Mesothelial cell of epicardium (in vitro differentiated cells): Measurements from ENCODE around the genes GPATCH3 and SLC9A1.

GRCh38 chr1:26690465-26691227, 5.2 kb upstream of the ARID1A start:
- PRO-cap = no peak

DNA sequence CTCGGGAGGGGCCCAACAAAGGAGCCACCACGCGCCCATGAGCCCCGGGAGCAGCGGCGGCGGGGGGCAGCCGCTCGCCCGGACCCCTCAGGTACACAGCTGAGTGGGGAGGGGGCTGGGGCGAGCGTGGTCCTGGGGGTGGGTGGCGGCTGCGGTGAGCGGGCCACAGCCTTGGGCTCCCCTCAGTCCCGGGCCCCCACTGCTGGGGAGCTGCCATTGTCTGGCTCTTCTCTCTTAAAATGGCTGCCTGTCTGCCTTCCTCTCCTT, 1.6 kb downstream of the ARID1A start:
- PRO-cap = no peak

DNA sequence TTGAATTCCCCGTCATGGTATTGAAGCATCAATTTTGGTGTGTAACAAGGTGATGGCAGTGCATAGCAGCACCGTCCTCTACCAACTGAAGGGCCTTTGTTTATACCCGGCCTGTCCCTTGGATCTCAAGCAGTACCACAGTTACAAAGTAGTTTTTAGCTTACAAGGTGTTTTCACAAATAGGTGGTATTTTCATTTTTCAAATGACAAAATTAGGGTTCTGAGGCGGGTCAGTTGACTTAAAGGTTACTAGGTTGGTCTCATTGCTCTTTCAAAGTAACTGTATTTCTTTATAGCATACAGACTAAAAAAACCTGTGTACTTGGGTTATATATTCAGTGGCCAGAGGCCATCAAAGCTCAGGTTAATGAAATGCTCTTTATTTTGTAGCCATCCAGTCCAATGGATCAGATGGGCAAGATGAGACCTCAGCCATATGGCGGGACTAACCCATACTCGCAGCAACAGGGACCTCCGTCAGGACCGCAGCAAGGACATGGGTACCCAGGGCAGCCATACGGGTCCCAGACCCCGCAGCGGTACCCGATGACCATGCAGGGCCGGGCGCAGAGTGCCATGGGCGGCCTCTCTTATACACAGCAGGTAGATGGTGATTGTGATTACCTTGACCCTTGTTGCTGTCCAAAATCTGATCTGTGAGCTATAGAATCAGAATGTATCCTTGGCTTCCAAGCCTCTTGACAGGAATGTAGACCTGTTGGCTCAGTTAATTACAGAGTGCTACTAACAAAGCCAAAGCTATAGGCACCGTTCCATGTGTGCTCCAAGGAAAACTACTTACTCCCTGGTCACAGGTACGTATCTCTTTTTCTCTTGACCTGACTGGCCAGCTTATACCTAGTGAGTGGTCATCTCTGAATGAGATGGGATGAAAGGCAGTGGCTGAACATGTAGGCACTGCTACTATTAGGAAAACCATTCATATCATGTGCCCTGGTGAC, 33.7 kb downstream of the ARID1A start:
- PRO-cap = no peak

GRCh38 chr1:26731099-26731769, 35.4 kb downstream of the ARID1A start:
- PRO-cap = no peak

DNA sequence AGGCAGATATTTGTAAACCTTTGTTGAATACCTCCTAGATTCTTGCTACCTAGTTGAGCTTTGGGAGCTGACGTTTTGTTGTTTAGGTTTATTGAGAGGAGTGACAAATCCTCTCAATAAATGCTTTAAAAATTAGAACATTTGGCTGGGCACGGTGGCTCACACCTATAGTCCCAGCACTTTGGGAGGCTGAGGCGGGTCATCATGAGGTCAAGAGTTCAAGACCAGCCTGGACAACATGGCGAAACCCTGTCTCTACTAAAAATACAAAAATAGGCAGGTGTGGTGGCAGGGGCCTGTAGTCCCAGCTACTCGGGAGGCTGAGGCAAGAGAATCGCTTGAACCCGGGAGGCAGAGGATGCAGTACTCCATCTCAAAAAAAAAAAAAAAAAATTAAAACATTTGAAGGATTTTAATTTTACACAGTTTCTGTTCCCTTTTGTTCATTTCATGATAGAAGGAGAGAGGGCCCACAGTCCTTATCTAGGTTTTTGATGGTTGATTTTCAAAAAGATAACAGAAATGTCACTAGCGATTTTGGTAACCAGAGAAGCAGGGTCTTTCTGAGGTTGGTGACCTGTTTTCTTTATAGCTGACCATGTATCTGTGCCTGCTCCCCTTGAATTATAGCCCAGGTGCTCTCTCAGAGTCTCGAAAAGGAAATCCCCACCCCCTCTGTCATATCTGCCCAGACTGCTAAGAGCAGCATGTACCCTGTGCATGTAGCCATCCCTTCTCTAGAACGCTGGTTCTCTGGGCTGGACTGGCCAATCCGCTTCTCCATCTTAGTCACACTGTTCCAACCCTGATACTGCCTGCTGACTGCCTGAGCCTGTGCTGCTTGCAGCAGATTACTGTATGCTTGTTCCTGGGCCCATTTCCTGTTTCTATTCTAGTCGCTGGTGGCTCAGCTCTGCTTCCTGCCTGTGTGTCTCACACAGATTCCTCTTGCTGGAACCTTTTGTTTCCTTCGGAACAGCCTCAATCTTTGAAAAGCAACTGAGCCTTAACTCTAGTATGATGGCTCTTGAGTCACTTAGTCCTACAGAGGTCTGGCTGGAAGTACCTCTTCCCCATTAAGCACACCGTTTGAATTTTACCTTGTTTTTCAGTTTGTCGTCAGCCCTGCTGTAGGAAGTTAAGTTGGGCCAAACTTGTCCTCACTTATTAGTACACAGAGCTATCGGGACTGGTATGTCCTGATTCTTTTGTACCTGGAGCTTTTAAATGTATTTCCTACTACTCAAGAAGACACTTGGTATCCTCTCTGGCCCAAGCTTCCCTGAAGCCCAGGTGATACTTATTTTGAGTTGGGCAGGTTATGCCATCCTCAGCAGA, 43.9 kb upstream of the PIGV start:
- PRO-cap = no peak

DNA sequence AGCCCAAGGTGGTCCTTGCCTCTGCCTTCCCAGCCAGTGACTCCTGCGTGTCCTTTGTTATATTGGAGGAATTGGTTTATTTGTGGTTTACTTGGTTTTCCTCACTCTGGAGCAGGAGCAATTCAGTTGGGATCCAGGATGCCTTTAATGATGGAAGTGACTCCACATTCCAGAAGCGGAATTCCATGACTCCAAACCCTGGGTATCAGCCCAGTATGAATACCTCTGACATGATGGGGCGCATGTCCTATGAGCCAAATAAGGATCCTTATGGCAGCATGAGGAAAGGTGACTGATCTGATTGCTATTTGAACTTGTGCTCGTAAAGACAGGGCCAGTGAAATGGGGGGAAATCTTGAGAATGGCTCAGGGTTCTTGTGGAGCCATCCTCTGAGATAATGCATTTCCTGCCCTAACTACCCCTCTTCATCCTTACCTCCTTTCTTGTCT, 15.0 kb upstream of the PIGV start:
- PRO-cap = no peak

DNA sequence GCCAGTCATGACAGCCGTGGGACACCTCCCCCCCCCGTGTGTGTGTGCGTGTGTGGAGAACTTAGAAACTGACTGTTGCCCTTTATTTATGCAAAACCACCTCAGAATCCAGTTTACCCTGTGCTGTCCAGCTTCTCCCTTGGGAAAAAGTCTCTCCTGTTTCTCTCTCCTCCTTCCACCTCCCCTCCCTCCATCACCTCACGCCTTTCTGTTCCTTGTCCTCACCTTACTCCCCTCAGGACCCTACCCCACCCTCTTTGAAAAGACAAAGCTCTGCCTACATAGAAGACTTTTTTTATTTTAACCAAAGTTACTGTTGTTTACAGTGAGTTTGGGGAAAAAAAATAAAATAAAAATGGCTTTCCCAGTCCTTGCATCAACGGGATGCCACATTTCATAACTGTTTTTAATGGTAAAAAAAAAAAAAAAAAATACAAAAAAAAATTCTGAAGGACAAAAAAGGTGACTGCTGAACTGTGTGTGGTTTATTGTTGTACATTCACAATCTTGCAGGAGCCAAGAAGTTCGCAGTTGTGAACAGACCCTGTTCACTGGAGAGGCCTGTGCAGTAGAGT, 6.9 kb upstream of the PIGV start:
- PRO-cap = no peak

DNA sequence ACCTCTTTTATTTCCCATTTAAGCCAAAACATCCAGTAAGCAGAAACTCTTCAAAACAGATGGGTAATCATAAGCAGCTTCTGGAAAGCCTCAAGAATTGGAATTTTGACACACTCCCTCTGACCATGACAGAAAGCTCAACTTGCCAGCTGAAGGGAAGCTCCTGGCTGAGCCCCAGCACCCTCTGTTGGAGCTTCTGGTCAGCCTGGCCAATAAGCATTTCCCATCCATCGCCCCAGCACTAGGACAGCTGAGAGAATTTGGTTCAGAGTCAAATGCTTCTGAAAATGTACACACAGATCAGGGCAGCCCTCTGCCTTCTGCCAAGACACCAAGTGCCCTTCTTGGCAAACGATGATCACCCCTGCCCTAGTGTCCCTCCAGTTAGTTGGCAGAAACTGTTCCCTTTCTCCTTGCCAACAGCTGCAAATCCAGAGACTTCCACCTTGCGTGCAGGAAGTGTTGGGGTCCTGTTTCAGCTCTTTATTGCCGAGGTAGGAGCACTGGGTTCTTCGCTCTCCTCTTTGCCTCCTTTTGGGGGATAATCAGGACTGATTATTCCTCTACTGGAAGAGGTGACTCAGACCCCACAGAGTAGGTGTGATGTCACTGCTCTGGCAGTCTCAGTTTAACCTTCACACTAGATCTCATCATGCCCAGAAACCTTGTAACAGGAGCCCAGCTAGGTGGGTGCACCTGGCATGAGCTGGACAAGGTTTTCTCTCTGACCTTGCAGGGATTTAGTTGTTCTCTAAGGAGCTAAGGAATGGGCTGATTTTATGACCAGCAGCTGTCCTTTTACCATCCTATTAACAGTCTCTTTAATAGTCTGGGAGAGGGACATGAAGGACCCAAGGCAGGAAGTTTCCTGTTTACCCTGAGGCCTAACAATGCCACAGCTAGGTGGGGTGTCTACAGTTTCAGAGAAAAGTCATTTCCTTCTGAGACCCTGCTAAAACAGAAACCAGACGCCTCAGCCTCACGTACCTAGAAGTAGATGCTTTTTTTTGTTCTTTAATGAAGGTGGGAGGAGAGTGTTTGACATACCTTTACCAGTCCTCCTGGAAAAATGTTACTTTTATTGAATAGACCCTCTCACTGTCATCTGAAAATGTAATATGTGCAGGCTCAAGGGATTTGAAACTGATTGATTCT, 12.1 kb downstream of the PIGV start:
- PRO-cap = no peak

GRCh38 chr1:26824538-26824986, 1.9 kb upstream of the ZDHHC18 start:
- PRO-cap = no peak

- PRO-cap = no peak
Observed at GRCh38 chr1:26832285-26832976, 5.9 kb downstream of the ZDHHC18 start.

GRCh38 chr1:26864546-26865622, 1.9 kb downstream of the SFN start:
- PRO-cap = bidirectional peak, plus-strand start at chr1:26865385, minus-strand start at chr1:26865089

DNA sequence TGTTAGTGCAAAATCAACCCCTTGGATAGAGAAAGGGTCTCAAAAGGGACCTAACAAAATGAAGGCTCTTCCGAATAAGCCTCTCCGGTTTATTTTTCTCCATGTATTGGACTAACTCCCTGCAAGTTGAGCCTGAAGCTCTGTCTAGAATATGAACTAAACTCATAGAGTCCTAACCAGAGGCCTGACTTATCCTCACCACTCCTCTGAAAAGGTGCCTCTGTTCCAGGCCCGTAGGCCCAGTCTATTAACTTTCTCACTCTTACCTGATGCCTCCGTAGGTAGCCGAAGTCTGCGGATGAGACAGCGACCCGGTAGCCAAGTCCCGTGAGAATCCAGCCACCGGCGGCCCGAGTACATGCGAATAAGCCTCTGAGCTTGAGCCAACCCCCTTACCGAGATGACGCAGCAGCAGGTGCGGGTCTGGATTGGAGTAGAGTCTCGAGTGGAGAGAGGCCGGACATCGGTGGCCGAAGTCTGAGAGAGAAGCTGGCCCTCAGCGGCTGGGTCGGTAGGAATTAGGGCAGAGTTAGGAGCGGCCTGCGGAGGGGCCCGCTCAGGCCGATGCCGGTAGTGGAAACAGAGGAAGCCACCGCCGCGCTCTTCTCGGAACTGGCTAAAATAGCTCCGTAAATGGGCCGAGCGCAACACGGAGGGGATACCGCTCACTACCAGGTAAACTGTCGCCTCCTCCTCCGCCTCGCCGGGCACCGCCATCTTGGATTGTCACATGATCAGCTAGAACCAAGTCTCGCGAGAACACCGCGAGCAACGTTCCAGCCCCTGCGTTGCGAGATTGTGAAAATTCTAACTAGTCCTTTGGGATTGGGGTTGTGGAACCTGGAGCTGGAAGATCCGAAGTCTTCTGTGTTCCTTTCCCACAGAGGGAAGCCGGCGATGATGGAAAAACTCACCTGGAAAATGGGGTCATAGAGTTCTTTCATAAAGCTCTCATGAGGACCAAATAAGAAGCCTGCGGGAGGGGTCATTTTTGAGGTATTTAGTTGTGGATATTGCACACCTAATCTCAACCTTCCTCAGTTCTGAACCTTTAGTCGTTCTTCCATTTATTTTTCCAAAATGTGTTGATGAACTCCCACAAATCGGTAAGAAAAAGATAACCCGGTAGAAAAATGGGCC, at the start of gene GPATCH3:
Gene GPATCH3, minus strand, starts transcription at position 742 of the 1,140 bp plus-strand sequence.
- PRO-cap = bidirectional peak, plus-strand start at position 473 of the sequence, minus-strand start at position 366 of the sequence; bidirectional peak, plus-strand start at position 822 of the sequence, minus-strand start at position 728 of the sequence

- PRO-cap = no peak
Observed at GRCh38 chr1:26945105-26946163, 14.8 kb downstream of the KDF1 start.

GRCh38 chr1:27012277-27012658, 382 bp downstream of the TENT5B start:
- PRO-cap = no peak

GRCh38 chr1:27099013-27100218, 55.5 kb downstream of the SLC9A1 start:
- PRO-cap = no peak

DNA sequence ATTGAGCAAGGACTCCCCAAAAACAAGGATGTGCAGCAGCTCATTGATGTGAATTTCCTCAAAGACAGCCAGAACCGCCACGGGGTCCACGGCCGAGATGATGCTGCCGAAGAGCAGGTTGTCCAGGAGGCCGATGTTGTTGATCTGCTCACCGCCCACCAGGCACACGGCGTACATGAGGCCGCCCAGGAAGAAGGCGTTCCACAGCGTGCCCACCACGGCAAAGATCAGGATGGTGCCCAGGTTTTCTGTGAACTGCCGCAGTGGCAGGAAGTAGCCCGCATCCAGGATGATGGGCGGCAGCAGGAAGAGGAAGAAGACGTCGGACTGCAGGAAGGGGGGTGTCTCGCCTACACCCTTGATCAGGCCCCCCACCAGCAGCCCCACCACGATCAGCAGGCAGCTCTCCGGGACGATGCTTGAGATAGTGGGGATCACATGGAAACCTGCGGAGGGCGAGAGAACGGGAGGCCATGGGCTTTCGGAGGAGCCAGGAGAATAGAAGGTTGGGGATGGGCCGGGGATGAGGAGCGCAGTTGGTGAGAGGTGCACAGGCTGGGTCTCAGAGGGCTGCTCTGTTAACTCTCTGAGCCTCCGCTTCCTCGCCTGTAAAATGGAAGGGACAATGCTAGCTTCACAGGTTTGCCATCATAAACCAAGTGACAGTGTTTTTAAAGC, 40.9 kb downstream of the SLC9A1 start:
- PRO-cap = no peak

DNA sequence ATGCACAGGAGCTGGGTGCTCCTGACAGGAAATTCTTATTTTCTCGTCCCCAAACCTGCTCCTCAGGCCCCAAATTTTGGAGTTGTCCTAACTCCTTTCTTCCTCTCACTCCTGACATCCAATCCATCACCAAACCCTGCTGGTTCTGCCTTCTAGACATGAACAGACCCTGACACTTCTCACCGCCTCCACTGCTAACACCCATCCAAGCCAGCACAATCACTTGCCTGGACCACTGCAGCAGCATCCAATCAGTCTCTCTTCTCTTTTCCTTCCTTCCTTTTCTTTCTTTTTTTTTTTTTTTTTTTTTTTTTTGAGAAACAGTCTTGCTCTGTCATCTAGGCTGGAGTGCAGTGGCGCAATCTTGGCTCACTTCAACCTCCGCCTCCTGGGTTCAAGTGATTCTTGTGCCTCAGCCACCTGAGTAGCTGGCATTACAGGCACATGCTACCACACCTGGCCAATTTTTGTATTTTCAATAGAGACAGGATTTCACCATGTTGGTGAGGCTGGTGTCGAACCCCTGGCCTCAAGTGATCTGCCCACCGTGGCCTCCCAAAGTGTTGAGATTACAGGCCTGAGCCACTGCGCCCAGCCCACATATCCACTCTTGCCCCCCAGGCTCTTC, 29.9 kb downstream of the SLC9A1 start:
- PRO-cap = no peak

GRCh38 chr1:27136894-27137821, 17.8 kb downstream of the SLC9A1 start:
- PRO-cap = no peak

DNA sequence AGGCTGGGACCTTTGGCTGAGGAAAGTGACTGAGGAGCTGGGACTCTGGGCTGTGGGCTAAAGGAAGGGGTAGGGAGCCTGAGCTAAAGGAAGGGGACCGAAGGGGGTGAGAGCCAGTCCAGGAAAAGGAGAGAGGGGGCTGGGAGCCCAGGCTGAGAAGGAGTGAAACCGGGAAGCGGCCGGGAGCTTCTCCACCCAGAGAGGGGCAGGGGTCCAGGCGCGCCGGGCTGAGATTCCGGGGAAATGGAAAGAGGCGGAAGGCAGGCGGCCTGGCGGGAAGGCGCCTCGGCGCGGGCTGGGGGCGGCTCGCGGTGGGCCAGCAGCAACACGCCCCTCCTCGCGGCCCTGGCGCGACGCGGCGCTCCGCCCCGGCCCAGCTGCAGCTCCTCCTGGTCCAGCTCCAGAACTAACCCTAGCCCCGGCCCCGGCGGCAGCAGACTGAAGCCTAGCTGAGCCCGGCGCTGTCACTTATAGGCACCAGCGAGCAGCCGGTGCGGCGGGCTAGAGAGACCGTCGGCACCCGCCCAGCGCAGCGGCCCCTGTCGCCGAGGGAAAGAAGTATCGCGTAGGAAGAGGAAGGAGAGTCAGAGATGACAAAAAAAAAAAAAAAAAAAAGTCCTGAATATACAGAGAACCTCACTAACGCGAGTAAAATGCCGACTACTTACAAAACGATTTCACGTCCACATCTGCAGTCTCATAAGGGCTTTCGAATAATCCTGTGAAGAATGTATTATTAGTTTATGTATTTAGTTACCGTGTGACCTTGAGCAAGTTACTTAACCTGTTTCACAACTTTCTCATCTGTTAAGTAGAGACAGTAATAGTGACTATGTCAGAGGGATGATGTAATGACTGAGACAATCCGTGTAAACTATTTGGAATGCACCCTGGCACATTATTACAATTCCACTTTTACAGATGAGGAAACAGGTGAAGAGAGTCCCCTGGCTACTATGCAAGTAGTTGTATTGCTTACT, at the start of gene SLC9A1:
Gene SLC9A1, minus strand, starts transcription at position 440 of the 980 bp plus-strand sequence.
- PRO-cap = bidirectional peak, plus-strand start at position 596 of the sequence, minus-strand start at position 440 of the sequence; unidirectional peak, plus-strand start at position 904 of the sequence

GRCh38 chr1:27300954-27301641, 20.9 kb upstream of the TMEM222 start:
- PRO-cap = no peak